ENCODE results near the genes CTTN, NADSYN1, KRTAP5-7, KRTAP5-10 and XNDC1N.

DNA sequence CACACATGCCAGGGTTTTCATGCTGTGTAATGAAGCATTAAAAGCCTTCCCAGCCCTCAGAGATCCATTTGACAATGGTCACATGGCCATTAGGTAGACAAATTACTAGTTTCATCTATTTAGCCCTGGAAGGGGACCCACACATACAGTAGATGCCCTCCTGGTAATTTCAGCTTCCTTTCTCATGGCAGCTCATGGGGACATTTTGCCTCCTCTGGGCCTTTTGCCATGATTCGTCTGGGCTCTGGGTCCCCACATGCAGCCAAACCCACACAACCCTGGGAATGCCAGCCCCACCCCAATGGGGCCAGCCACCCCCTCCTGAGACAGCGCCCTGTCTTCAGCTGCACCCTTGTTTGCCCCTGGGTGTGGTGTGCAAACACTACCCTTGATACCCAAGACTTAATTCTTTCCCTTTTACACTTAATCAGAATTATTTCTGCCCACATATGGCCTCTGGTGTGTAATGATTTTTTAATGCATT, 85.2 kb upstream of the ANO1 start:
- RRBS: no CpG with 5 or more reads among the region's 2 CpGs

GRCh38 chr11:70106069-70106881, 28.2 kb downstream of the ANO1 start:
- RRBS: no CpG with 5 or more reads among the region's 14 CpGs

GRCh38 chr11:70135370-70136112, 57.4 kb downstream of the ANO1 start:
- RRBS: 77% methylated on average over 2 of the region's 22 CpGs

DNA sequence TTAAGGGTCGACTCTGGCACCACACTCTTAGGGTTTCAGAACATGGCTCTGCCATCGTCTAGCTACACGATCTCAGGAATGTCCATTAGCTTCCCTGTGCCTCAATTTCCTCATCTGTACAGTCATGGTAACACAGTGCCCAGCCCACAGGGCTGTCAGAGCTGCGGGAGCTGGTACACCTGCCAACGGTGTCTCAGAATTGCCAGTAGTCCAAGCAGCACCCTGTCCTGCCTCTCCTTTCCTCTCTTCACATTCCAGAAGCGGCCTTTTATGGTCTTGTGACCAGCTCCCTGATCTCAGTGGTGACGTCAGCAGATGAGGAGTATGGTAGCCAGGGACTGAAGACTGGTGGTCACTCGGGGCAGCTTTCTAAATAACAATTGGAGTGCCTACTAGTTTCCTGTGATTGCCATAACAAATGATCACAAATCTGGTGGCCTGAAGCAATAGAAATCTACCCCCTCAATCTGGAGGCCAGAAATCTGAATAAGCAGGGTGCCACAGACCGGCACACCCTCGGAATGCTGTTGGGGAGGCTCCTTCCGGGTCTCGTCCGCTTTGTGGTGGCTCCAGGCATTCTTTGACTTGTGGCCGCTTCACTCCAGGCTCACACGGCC, 2.0 kb downstream of the FADD start:
- RRBS: 57% methylated on average over 2 of the region's 15 CpGs

- RRBS: no CpG with 5 or more reads among the region's 18 CpGs
Measured at GRCh38 chr11:70299225-70300040, 28.9 kb downstream of the PPFIA1 start.

DNA sequence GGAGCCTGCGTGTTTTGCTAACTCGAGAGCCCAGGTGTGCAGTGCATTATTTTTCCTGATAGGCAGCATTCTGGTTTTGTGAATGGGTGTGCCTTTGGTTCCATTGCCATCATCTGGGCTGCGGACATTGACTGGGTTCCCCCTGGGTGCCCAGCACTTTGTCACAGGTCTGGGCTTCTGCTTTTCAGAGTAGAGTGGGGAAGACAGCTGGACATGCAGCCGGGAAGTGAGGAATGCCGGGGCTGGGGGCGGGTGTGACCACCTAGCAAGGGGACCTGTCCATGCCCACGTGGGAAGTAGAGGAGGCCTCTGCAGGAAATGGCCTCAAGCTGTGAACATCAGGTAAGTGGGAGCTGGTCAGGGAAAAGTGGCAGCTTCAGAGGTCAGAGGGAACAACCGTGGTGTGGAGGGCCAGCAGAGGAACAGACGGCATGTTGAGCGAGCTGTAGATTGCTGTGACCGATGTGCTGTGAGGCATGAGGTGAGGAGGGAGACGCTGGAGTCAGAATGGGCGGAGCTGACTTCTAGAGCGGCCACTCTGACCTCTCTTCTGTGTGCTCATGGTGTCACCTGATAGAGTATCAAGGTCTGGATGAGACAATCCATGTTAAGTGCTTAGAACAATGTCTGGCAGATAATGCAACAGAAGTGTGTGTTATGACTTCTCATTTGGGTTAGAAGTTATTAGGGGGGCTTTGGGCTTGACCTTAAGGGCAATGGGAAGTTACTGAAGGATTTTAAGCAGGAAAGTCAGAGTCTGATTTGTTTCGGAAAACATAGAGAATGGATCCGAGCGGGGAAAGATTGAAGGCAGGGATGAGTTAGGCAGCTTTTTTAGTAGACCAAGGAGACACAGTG, 42.4 kb downstream of the PPFIA1 start:
- RRBS: no CpG with 5 or more reads among the region's 17 CpGs

DNA sequence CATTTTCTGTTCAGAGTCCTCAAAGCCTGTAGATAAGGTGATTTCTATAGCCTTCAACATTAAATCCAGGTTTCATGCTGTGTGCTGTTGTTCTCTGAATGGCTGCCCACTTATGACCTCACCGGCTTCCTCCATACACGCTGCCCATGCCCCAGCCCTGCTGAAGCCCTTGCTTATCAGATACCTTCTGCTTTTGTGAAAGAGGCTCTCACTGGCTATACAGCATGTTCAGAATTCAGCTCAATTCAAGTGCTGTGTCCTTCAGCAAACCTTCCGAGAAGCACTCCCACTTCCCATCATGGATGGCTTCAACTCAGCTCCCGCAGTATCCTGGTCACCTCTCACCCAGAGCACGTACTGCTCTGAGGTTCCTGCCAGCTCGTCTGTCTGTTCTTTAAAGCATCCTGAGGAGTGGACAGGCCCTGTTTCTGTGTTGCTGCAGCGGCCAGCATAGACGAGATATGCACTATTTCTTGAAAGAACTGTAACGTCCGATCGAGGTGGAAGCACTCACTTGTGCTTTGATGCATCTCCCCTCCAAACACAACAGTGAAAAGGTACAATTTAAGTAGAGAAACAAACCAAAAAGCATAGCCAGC, 49.3 kb downstream of the PPFIA1 start:
- RRBS: no CpG with 5 or more reads among the region's 11 CpGs

DNA sequence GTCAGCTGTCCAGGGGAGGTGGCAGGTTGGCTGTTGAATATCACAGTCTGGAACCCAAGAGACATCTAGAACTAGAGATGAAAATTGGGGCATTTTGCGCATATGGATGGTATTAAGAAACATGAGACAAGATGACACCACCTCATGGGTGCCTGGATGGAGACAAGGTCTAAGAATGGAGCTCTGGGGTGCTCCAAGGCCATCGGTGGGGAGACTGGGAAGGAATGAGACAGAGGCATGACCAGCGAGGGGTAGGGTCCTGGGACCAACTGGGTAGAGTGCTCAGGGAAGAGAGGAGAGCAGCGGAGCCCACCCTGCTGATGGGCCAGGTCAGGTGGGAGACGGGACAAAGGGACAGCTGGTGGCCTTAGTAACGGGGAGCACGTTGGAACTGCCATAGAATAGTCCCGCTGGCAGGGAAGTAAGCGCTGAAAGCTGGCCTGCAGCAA, 56.8 kb upstream of the CTTN start:
- RRBS: no CpG with 5 or more reads among the region's 9 CpGs

DNA sequence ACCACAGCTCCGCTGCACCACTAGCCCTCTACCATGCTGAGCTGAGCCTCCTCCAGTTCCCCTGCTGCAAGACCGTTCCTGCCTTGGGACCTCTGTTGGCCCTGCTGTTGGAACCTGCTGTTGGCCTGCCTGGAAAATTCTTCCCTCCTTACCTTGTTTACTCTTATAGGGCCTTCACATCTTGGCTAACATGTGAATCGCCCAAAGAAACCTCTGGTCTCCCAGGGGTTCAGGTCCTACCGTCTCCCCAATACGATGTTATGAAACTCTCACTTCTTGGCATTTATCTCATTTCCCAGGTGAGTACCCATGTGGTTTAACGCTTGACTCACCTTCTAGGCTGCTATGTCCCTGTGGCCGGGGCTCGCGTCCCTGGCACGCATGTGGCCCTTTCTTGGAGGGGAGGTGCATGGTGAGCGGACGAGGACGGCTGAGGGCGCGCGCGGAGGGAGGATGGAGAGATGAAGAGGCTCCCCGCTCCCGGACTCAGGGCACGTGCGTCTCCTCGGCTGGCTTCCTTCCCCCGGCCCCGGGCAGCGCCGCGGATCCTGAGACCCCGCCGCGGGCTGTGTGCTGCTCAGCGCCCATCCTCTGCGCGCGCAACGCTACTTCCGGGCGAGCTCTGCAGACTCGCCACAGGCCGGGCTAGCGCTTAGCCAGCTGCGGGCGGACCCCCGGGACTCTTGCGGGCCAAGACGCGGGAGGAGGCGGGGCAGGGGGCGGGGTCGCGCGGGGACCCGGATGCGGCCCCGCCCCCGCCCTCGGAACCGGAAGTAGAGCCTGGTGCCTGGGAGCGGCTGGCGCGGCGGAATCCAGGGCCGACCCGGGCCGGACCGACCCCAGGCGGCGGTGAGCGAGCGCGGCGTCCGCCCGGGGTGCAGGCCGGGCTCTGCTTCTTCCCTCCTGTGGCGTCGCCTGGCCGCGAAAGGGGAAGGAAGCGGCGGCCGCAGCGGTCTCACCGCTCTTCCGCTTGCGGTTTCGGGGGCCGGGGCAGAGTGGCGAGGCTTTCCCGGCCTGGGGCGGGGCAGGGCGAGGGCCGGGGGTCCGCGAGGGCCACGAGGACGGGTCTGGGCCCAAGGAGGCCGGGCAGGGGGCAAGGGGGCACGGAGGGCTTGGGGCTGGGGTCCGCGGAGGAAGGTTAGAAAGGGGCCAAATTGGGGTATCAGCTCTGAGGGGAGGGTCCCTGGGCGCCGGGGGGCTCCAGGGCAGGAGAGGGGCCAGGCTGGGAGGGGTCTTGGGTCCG, at the start of gene CTTN:
Gene CTTN, plus strand, starts transcription at position 764 of the 1,243 bp plus-strand sequence.
- RRBS: 2% methylated on average over 67 of the region's 103 CpGs

DNA sequence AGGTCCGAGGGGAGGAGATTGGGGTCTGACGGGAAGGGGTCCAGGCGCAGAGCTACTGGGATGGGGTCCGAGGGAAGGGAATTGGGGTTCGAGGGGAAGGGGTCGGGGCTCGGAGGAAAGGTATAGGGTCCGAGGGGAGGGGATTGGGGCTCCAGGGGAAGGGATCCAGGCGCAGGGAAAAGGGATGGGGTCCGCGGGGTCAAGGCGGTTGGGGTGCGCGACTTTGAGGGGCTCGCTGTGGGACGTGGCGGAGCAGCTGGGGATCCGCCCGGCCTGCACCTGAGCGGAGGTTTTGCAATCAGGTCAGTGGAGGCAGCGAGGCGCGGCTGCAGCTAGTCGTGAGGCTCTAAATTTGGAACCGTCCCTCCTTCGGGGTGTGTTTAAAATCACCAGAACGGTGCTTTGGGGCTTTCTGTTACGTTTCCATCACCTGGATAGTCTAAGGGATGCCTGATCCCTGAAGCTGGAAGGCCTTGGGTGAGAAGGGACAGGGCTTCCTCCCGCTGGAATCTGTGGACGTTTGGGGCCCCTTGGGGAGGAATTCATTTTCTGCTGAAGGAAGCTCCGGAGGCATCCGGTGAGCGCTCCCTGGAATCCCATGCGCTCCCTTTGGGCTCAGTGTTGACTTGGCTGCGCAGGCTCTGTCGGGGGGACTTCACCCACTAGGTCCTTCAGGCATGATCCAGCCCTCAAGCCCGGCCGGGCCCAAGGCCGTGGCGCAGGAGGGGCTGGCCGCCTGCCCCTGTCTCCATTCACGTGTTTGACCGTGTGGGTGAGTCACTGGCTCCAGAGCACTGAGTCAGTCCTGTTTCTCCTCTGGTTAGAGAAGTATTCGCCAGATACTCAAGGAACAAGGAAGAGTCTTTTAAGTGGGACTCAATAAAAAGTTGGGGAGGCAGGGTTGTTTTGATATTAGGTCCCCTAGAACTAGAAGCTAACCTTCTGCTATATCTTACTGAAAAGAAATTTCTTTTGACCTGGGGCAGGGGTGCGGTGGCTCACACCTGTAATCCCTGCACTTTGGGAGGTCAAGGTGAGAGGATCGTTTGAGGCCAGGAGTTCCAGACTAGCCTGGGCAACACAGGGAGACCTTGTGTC, 1.2 kb downstream of the CTTN start:
- RRBS: 0% methylated on average over 4 of the region's 46 CpGs

DNA sequence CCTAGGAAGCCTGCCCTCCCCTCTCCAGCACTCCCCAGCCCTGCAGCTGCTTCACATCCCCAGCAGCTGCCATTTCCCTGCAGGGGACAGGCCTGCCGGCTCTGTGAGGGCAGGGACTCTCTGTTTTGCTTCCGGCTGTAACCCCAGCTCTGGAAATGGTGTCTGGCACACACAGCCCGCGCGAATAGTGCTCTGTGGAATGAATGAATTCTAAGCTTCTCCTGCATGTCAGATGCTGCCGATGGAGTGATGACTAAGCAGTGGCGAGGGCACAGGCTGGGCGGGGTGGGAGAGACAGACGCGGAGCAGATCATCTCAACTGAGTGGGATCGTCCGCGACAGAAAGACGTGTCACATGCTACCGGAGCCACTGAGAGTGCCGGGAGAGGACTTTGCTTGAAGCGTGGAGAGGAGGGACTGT, 334.4 kb downstream of the CTTN start:
- RRBS: no CpG with 5 or more reads among the region's 17 CpGs

DNA sequence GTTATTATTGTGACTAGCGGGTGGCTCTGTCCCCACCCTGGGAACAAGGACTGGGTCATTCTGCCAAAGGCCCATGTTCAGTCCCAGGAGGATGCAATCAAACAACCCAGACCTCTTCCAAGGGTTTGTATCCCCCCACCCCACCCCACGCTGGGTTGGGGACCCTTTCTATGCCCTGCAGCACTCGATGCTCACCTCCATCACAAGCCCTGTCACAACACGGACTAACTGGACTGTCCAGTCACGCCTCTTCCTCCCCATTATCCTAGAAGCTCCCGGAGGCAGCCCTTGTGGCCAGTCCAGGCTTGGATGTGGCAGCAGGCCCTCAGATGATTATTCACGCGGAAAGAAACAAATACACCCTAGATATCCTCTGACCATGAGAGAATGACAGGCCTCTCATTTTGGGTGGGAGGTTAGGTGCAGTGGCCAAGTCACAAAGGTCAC, 3.7 kb downstream of the SHANK2 start:
- RRBS: no CpG with 5 or more reads among the region's 8 CpGs

DNA sequence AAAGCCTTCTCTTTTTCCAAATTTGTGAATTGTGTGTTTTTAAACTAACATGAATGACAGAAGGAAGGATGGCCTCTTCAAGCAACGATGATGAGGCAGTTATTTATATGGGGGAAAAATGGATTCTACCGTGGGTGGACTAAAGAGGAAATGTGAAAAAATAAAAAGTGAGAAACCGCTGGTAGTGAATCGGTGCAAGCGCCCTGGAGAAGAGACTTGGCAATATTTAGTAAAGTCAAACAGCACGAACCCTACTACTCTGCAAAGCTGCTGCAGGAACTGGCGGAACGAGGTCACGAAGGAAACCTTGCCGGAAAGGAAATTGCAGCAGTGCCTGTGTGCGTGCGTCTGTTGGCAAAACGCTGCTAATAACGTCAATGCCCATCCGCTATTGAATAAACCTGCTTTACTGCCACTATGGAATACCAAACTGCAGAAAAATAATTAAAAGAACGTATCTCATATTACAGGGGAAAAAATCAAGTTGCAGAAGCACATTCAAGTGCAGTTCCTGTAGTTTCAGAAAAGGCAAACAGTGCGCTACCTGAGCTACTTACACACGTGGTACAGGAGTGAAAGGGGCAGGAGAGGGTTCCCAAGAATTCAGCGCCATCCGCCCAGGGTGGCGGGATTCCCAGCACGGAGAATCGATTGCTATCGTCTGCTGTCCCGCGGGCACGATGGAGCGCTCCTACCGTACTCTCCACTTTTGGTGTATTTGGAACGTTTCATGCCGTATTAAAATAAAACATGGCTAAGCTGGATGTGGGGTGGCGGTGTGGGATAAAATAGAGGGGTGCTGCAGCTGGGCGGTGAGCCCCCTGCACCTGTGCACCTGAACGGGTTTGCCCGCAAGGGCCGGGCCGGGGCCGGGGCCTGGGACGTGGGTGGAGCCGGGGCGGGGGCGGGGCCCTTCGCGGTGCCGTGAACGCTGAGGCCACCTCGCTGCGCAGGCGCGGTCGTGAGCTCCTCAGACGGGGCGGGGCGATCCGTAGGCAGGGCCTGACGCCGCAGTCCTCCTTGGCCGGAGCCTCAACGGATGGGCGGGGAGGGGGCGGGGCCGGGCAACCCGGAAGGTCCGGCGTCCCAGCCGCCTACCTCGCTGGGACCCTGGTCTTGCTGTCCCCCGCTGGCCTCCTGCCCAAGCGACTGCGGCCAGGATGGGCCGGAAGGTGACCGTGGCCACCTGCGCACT, at the start of gene NADSYN1:
Gene NADSYN1, plus strand, starts transcription at position 1,067 of the 1,195 bp plus-strand sequence.
- RRBS: 2% methylated on average over 19 of the region's 73 CpGs

- RRBS: no CpG with 5 or more reads among the region's 24 CpGs
Measured at GRCh38 chr11:71476076-71476533, 23.1 kb downstream of the NADSYN1 start.

GRCh38 chr11:71526929-71527450, at the start of gene KRTAP5-7:
Gene KRTAP5-7, plus strand, starts transcription at chr11:71527267.
- RRBS: no CpG with 5 or more reads among the region's 9 CpGs

GRCh38 chr11:71565407-71565839, at the start of gene KRTAP5-10:
Gene KRTAP5-10, plus strand, starts transcription at chr11:71565563.
- RRBS: no CpG with 5 or more reads among the region's 7 CpGs

GRCh38 chr11:71626330-71626697, 43.6 kb upstream of the KRTAP5-11 start:
- RRBS: no CpG with 5 or more reads among the region's 9 CpGs

DNA sequence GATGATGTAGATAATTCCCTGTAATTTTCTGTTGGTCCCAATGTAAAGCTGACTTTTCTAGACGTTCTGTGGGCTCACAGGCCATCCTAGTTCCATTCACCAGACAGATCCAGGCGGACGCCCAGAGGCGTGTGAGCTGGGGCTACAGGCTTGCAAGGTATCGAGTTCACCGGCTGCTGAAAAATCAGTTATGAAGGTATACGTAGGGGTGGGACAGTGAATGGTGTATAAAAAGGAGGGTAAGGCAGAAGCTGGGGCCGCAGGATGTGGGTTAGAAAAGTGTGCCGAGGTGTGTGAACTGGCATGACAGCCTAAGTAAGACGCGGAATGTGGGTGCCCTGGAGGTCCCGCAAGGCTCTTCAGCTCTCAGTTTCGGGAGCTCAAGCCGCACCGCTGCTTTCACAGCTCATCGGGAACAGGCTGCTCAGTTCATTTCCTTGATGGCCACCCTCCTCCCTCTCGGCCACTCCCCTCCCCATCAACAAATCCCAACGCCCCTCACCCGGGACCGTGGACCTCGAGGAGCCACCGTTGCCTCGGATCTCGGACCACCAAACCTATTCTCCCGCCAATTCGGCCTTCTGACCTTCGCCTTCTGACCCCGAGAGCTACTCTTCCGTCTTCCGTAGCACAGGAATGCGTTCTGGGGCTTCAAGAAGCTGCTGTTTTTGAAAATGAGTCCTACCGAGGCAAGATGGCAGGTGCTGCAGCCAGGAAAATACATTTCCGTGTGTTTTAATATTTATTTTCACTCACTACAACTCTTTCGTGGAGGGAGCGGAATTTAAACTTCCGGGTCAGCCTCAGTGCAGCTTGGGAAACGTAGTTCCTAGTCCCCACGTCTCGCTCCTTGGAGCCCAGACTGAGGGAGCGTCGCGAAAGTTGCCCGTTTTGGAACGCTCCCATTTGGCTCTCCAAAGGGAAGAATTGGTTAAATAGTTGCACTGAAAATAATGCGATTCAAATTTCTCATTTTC, at the start of gene XNDC1N:
Gene XNDC1N, minus strand, starts transcription at position 732 of the 977 bp plus-strand sequence.
- RRBS: no CpG with 5 or more reads among the region's 45 CpGs

GRCh38 chr11:72100128-72100875, 2.8 kb downstream of the LAMTOR1 start:
- RRBS: no CpG with 5 or more reads among the region's 3 CpGs

DNA sequence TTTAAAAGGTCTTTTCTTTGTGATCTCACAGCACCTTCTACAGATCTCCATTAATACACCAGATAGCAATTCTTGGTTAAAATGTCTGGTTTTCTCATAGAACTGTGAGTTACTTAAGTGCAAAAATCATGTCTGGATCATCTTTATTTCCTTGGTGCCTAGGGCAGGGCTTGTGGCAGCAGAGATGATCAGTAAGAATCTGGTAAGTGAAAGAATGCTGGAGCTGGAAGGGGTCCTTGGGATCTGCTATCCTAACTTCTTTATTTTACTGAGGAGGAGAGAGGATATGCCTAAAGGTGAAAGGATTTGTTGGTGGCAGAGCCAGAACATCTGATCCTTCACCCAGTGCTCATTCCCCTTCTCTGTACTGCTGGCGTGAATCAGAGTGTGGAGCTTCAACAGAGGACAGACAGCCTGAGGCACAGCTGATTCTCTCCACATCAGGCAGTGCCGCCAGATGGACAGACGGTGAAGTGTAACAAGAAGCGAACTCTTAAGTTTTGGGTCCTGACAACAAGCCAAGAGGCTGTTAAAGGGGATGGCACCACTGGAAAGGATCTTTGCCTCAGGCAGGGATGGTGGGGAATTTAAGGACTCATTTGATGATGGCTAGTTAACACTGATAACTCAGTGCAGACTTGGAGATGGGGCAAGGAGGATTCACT, 81.6 kb downstream of the CLPB start:
- RRBS: no CpG with 5 or more reads among the region's 4 CpGs

Measured in zone of skin (tissue), 1 donor.